Jejunum (tissue), 1 donor: Measurements from ENCODE around the gene OSTM1.

DNA sequence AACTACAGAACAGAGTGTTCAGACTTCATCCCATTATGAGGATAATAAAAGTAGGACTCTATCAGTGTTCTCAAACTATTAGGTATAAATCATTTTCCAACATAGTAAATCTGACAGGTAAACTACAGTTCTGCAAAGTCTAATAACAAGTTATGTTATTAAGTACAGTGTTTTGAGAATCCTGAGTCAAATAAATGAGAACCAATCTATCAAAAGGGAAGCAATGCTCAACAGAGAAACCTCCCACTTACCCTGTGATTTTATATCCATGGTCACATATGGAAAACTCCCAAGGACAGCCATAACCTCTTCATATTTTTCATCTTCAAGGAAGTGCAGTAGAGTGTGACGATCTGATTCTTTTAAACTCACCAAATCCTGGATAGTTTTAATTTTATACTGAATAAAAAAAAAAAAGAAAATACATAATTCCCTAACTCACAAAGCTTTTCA lies 56.9 kb downstream of the SEC63 start:
- PRO-cap, result no peak

GRCh38 chr6:108001941-108002140 lies 43.8 kb upstream of the SEC63 start:
- PRO-cap, result no peak

DNA sequence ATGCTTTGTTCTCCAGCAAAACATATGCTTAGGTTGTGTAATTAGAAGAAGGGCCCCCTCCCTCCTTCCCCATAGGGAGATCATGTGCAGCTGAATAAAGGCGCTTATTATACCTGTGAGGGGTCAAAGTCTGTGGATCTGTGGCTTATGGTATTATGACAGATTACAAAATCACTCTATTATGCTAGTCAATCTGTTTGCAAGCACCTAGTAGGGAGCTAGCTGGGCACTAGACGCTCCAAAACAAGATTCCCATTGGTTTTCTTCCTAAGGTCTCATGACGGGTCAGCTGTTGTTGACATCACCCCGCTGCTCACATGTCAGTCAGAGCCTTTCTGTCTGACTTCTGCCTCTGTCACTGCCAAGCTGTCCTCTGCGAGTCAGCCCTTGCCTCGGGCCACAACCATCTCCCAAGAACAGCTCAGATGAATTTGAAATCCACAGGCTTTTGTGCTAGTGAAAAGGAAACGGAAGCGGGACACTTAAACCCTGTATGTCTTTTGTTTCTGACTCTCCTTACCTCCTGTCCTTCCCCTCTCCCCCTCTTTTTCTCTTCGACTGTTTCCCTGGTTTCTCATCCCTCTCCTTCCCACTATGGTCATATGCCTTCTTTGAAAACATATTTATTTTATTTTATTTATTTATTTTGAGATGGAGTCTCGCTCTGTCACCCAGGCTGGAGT lies 44.9 kb upstream of the SEC63 start:
- PRO-cap, result bidirectional peak, plus-strand start at position 327 of the sequence, minus-strand start at position 72 of the sequence

DNA sequence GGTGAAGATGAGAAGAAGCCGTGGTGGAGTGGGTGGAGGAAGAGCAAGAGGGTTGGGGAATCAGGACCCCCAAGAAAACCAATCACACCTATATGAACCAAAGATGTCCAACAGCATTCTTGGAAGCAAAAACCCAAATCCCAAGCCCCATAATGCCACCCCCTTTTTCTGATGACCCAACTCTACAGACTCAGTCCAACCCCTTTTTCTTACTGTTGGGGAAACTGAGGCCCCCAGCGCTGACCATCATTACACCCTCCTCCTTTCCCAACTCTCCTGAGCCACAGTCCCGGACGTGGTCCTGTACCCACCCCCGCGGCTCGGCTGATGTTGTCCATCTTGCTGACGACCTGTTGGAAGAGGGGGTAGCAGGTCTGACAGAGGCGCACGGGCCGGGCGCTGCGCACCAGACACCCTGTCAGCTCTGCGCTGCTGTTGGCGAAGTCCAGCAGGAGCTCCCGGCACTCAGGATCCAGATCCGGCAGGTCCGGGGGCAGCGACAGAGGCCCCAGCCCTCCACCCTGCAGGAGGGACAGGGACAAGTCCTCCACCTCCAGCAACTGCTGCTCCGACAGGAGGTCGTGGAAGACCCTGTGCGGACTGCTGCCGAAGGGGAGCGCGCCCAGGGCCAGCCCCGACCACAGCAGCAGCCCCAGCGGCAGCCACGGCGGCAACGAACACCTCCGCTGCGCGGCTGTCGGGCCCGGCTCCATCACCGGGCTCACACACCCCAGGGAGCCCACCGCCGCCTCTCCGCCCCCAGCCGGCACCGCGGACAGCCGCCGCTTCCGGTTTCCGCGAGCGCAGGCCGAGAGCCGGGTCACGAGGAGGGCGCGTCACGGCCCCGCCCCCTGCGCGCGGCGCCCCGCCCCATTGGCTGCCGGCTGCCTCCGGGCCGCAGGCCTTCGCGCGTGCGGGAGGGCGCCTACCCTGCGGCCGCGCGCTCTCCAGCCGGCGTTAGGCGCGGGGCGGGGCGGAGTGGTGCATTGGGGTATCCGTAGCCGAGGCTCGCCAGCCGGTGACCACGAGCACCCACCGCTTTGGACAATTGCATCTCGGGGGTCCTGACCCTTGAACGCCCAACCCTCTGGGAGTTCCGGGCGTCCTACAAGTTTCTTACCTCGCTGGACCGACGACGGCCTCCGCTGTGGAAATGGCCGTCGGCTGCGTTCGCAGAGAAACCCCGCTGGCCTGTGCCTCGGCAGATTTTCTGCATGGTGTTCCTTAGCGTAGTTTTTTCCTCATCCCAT lies at the start of gene OSTM1:
OSTM1 (minus strand) TSS at position 803 of the 1,250 bp plus-strand sequence.
- PRO-cap, result bidirectional peak, plus-strand start at position 893 of the sequence, minus-strand start at position 788 of the sequence

- PRO-cap, result no peak
Measured at GRCh38 chr6:108564883-108565862, 4.5 kb downstream of the FOXO3 start.

DNA sequence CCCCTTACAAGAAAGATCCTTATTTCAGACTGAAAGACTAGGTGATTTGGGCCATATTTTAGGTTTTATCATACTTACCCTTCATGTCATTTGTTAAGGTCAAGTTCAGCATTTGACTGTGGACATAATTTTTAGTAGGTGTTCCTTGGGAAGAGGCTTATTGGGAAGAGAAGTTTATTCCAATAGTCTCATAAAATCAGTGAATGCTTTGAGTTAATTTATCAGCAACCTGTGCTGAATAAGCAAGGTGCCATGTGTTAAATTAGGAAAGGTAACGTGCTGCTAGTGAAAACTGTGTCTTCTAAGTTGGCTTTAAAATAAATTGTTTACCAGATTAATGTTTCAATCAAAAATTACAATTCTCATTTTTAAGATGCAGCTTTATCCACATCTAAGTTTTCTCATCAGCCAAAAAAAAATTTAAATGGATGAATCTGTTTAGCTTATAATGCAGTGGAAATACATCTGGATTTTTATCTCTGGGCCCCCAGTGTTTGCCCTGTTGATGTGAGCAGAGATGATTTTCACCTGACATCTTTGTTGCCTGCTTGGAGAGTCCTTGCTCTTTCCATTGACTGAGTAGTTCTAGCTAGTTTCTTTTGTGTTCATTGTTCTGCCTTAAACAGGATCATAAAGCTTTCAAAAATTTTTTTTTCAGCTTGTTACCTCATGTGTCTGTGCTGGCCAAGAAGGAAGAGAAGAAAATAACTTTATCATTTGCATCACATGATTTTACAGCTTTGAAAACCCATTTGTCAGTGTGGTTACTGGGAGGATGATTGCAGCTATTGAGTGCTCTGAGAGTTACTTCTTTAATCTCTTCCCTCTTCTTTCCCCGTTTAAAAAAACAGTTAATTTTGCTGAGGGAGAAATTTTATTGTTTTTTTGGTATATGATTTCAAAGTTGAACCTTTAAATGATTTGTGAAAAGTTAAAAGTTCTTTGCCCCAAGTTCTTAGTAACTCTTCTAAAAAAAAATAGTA lies 15.8 kb downstream of the FOXO3 start:
- PRO-cap, result no peak

- PRO-cap, result unidirectional peak, minus-strand start at chr6:108589567
Measured at GRCh38 chr6:108589212-108590271, 28.8 kb downstream of the FOXO3 start.

- PRO-cap, result no peak
Measured at GRCh38 chr6:108639785-108640312, 79.1 kb downstream of the FOXO3 start.

DNA sequence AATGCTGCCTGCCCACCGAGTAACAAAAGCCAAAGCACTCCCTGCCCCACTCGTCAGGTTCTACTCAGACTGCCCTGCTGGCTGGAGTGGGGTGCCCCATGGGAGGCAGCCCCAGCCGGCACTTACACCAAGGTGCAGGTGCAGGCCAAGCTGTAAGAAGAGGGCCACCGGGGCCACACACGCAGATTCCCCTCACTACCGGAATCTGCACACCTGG lies 112.3 kb downstream of the FOXO3 start:
- PRO-cap, result no peak

GRCh38 chr6:108739111-108739519 lies 109.1 kb upstream of the ARMC2 start:
- PRO-cap, result no peak

DNA sequence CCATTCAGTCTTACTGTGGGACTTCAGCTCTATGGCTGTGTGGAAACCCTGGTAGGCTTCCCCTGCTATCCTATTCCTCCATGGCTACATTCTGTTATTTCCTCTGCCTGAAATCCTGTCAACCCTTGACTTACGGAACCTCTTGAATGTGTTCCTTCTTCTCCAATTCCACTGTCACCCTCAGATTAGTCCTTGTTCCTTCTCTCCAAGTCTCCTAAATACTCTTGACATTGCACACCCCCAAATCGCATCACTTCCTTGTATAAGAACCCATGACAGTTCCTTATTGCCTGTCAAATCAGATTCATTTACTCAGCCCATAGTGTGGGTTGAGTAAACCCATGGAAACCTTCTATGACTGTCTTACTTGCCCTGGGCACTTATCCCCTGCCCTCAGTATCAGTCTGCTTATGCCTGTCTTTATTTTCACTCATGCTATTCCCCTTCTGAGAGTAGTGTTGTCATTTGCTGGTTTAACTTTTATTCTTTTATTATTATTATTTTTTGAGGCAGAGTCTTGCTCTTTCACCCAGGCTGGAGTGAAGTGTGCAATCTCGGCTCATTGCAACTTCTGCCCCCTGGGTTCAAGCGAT lies 40.5 kb downstream of the ARMC2 start:
- PRO-cap, result no peak

DNA sequence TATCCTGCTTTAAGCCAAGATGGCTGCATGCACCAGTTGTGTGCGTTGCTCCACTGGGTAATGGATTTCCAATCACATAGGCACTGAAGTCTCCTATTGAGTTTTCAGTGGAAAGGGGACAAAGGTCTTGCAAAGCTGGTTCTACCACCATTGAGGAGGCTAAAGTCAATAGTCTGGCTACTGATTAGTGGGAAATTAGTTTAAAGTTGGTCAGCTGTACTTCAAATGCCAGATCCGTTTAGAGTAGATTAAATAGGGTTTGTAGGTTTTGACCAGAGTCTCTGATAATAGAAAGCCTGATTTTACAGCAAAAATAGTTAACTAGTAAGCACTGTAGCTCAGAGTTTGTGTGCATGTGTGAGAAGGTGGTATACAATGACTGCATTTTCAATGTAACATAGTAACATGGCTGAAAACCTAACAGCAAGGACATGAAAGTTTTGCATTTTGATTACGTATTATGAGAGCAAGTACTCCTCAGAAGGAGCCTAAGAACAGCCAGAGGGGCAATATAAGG lies 104.8 kb downstream of the SESN1 start:
- PRO-cap, result no peak

DNA sequence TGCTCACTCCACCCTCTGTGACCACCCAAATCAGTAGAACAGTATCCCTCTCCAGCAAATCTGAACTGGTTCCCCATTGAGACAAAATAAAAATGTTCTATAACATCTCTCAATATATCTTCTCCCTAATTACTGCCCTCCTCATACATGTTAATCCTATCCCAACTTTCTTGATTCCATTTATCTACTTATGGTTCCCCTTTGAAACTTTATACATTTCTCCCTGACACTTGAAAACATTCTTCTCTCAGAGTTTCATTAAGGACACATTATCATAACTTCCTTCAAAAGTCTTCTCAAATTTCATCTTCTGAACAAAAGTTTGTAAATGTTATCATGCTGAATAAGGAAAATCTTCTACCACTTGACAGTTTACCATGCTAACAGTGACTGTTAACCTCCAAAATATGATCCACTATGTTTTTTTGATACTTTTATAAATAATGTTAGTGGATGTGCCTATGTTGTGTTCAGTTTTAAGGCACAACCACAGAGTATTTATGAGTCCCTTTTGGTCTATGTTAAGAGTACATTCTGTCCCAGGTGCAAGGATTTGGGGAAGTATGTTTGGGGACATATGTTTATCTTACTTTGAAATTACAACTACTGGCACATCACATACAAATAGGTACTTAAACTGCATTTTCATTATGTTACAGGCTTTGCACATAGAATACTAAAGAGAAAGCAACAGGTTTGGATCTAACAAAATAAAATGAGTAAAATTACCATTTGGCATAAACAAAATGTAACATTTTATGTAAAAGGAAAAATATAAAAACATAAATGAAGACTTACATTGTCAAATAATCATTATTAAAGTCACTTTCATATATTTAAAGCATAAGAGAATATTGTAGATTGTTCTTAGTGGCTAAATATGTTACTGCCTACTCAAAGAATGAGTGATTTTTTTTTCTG lies 71.4 kb downstream of the SESN1 start:
- PRO-cap, result no peak

GRCh38 chr6:109336161-109336755 lies 46.0 kb downstream of the CD164 start:
- PRO-cap, result no peak

- PRO-cap, result no peak
Measured at GRCh38 chr6:109347756-109348721, 34.2 kb downstream of the CD164 start.

- PRO-cap, result no peak
Measured at GRCh38 chr6:109450248-109450721, 5.3 kb downstream of the MICAL1 start.

DNA sequence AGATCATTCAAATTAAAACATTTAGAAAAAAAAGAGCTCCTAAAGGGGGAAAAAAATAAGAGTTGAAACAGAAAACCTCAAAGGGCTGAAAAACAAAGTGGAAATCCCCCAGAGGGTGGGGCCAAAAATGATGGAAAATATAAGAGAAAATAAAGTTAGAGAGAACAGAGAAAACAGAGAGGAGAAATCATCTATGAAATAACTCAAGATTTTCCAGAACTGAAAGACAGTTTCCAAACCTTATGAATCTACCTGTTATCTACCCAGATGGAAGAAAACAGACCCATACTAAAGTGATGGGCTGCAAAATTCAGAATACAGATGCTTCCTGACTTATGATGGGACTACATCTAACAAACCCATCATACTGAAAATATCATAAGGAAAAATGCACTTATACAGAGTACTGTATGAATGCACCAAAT lies 4.1 kb downstream of the ZBTB24 start:
- PRO-cap, result no peak

- PRO-cap, result no peak
Measured at GRCh38 chr6:109481028-109482062, 1.7 kb downstream of the ZBTB24 start.

GRCh38 chr6:109877623-109878277 lies 100.4 kb upstream of the GPR6 start:
- PRO-cap, result no peak

DNA sequence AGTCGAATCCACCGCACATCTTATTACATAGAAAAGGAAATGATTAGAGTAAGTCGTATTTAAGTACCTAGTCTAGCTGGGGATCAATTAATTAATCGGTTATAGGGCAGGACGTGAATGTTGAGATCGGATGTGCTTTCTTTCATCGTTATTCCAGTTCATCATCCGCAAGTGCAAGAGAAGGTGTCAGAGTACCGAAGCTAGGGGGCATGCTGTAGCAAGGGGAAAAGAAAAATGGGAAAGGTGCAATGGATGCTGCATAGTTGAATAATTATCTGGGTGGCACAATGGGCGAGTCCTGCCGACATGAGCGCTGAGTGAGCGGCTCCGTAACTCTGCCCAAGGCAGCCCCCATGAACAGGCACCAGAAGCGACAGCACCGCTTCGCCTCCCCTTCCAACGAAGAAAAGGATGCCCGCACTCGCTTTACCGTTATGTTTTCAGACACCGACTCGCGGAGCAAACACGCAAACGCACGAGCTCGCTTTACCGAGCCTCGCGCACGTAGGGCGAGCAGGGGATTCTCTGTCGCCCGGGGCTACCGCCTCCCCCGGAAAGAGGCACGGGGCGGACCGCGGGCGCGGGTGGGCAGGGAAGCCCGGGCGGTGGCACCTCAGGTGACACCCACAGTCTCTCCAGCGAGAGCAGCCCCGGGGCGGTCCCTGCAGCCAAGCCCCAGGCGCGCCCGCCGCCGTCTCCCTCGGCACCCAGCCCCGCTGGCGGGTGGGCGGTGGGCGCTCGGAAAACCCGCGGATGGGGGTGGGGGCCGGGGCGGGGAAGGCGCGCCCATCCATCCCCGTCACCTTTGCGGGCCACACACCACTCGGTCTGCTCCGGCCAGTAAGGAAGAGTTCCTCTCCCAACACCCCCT lies 704 bp downstream of the WASF1 start:
- PRO-cap, result no peak